HT1080 (cell line): ENCODE measurements around a stretch of chr12.

RAMPAGE:
- cytosol, long total RNA, result no peak
- long total RNA, result no peak
- nucleus, long total RNA, result no peak
Observed at GRCh38 chr12:123742997-123743436, 19.1 kb upstream of the DNAH10 start.

RAMPAGE:
- cytosol, long total RNA, result no peak
- long total RNA, result no peak
- nucleus, long total RNA, result no peak
Observed at GRCh38 chr12:123762658-123763519, 788 bp downstream of the DNAH10 start.

RAMPAGE:
- cytosol, long total RNA, result no peak
- long total RNA, result no peak
- nucleus, long total RNA, result no peak
Observed at GRCh38 chr12:124012344-124012899, 39.4 kb downstream of the ZNF664 start.

GRCh38 chr12:124143833-124144261, 151.0 kb upstream of the RFLNA start:
RAMPAGE:
- cytosol, long total RNA, result no peak
- long total RNA, result no peak
- nucleus, long total RNA, result no peak

DNA sequence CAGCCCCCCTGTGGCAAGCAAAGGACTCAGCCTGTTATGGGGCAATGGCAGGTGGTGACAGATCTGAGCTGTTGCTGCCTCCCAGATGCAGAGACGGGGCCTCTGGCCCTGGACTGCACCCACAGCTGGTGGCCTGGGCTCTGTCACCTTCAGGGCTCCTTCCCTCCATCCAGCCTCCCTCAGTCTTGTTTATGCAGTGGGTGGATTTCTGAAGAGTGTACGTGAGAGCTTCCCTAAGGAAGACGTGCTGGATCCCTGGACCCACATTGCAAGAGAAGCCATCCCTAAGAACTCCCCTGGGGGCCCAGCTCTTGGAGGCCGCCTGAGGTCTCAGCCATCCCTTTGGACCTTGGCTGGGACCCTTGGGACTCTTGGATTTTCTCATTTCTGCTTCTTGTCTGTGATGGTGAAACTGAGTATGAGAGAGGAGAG, 5.2 kb downstream of the RFLNA start:
RAMPAGE:
- cytosol, long total RNA, result no peak
- long total RNA, result no peak
- nucleus, long total RNA, result no peak

RAMPAGE:
- cytosol, long total RNA, result no peak
- long total RNA, result no peak
- nucleus, long total RNA, result no peak
Observed at GRCh38 chr12:124327960-124328690, 33.2 kb downstream of the RFLNA start.

DNA sequence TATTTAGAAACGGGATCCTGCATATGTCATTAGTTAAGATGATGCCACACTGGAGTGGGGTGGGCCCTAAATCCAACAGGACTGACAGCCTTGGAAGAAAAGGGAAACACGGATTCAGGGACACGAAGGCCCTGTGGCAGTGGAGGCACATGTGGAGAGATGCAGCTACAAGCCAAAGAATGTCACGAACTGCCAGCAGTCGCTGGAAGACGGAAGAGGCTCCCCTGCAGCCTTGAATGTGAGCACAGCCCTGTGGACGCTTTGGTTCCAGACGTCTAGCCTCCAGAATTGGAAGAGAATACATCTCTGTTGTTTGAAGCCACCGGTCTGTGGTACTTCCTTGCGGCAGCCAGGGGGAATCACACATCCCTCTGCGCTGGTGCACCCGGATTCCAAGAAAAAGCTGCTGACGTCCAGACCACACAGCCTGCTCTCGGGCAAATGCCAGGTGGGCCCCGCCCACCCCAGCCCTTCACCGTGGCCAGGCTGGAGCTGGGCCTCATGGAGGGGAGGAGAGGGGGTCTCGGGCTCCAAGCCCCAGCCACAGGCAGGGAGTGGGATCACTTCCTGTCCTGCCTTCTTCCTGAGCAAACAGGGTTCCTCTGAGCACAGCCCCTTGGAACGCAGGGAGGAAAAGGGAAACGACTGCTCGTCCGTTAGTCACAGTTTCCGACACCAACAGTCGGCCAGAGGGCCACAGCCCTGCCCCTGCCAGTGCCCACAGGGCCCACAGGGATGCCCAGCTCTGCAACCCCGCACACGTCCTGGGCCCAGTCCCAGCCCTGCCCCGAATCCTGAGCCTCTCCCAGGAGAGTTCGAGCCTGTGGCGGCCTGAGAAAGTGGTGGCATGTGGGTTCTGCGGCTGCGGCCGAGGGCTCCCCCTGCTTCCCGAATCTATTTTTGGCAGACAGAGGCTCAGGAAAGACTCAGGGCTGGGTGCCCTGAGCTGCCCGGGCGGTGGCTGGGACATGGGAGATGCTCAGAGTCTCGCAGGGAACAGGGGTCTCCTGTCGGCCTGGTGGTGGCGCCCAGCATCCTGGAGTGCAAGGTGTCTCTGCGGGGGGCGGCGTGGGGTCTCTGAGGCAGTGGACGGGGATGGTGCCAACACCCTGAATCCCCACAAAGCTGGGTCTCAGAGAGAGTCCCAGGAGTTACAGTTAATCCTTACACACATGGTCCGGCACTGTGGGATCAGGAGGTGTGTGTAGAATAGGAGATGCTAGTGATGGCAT, 85.2 kb downstream of the RFLNA start:
RAMPAGE:
- cytosol, long total RNA, result no peak
- long total RNA, result no peak
- nucleus, long total RNA, result no peak

GRCh38 chr12:124385652-124386491, 91.0 kb downstream of the RFLNA start:
RAMPAGE:
- cytosol, long total RNA, result no peak
- long total RNA, result no peak
- nucleus, long total RNA, result no peak

RAMPAGE:
- cytosol, long total RNA, result no peak
- long total RNA, result no peak
- nucleus, long total RNA, result no peak
Observed at GRCh38 chr12:124403302-124404590, 108.9 kb downstream of the RFLNA start.

DNA sequence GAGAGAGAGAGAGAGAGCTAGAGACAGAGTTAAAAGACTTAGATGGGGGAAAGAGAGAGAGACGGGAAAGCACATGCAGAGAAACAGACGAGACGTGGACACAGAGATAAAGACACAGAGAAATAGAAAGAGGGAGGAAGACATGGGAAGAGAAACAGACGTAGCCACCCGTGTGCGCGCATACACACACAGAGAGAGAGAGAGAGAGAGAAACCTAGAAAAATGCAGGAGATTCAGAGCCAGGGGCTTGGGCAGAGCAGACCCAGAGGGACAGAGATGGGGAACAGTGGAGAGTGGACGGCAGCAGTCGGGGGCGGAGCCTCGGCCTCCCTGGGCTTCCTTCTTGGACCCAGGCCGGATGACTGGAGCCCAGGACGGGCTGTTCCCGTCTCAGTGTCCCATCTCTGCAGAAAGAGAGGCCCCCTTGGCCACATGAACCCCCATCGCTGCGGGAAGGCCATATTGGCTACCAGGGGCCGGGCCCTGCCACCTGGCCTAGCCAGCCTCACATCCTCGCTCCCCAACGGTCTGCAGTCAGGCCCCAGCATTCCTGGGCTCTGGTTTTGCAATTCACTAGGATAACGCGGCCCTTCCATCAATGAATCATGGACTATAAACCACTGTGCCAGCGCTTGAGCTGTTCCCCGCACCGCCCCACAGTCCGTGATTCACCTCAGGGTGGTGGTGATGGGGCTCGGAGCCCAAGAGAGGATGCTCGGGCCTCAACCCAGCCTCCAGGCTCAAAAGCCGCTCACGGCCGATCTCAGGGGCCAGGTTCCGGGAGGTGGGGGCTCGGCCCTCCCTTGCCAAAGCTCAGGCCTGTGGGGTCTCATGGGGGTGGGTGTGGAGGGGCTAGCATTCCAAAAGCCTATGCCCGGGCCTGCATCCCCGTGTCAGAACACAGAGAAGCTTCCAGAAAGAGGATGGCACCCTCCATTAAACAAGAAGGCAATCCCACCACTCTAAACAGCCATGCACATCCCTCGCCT, 116.5 kb downstream of the RFLNA start:
RAMPAGE:
- cytosol, long total RNA, result no peak
- long total RNA, result no peak
- nucleus, long total RNA, result no peak

RAMPAGE:
- cytosol, long total RNA, result no peak
- long total RNA, result no peak
- nucleus, long total RNA, result no peak
Observed at GRCh38 chr12:124467053-124467378, 100.4 kb downstream of the NCOR2 start.

RAMPAGE:
- cytosol, long total RNA, result no peak
- long total RNA, result no peak
- nucleus, long total RNA, result no peak
Observed at GRCh38 chr12:124490747-124491505, 76.5 kb downstream of the NCOR2 start.

DNA sequence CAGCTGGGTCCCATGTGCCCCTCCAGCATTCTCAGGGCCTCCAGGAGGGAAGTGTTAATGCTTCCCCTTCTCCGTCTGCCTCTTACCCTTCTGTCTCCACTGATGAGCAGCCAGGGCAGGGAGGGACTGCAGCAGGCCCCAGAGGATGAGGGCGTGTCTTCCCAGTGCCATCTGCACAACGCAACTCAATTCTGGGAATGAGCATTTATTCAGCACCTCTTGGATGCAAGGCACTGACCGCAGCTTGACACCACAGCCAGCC, 35.9 kb upstream of the NCOR2 start:
RAMPAGE:
- cytosol, long total RNA, result no peak
- long total RNA, result no peak
- nucleus, long total RNA, result no peak

GRCh38 chr12:124679333-124680242, 112.2 kb upstream of the NCOR2 start:
RAMPAGE:
- cytosol, long total RNA, result no peak
- long total RNA, result no peak
- nucleus, long total RNA, result no peak

RAMPAGE:
- cytosol, long total RNA, result no peak
- long total RNA, result no peak
- nucleus, long total RNA, result no peak
Observed at GRCh38 chr12:124742498-124743122, 121.1 kb downstream of the SCARB1 start.

DNA sequence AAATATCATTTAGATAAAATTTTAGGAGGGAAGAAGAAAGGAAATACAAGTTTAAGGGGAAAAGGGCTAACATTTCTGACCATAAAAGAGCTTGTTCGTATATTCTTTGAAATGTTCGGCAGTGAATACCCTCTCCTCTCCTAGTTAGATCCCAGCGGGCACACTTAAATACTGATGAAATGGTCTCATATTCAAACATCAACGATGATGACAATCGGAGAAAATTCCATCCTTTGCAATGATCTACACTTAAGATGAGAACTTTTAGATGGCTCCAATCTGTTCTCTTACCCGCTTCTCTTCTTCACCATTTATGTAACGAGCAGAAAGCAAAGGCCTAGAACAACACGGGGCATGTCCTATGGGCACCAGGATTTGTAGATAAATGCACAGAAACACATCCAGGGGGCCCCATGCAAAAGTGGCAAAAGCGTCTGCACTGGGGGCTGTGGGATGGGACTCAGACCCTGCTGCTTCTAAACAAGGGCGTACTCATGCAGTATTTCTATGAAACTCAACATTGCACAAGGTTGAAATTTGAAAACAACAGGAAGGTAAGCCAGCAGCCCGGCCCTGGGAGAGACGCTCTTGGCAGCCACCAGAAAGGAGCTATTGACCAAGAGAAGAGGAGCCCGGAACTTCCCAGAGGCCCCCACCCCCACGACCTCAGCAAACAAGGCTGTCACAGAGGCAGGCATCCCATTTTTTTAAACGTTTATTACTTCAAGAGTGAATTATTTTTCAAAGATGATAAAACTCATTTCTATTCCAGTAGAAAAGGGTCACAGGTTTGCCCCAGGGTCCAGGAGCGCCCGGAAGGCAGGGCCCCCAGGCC, 86.5 kb downstream of the SCARB1 start:
RAMPAGE:
- cytosol, long total RNA, result no peak
- long total RNA, result no peak
- nucleus, long total RNA, result no peak

DNA sequence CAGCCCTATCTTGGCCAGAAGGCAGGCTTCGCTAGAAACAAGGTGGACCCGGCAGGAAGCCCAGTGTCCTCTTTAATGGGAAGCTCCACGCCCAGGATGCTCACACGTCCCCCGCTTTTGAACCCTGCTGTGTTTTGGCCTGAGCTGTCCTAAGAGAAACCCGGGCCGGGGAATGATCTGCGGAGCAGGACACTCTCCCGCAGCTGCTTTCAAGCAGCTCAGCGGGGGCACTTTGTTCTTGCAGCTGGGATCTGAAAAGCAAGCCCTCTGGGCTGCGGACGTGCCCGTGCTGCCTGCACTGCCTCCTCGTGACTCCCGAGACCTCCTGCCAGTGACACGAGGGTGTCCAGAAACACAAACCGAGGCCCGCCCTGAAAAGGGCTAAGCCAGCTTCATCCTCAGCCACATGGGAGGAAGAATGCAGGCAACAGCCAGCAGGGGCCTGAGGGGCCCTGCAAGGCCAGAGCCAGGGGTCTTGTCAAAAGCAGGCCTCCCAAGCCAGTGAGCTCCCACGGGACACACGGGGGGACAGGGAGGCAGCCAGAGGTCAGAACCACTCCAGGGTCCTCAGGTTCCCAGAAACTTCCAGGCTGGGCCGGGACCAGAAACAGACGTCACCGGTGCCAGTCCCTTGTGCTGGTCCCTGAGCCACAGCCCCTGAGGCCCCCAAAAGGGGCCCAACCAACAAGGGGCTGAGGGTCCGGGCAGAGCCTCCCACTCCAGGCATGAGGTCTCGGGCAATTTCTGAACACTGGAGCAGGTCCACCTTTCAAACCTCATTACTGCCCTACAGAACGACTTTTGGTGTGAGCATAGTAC, 29.7 kb downstream of the SCARB1 start:
RAMPAGE:
- cytosol, long total RNA, result no peak
- long total RNA, result no peak
- nucleus, long total RNA, result no peak

DNA sequence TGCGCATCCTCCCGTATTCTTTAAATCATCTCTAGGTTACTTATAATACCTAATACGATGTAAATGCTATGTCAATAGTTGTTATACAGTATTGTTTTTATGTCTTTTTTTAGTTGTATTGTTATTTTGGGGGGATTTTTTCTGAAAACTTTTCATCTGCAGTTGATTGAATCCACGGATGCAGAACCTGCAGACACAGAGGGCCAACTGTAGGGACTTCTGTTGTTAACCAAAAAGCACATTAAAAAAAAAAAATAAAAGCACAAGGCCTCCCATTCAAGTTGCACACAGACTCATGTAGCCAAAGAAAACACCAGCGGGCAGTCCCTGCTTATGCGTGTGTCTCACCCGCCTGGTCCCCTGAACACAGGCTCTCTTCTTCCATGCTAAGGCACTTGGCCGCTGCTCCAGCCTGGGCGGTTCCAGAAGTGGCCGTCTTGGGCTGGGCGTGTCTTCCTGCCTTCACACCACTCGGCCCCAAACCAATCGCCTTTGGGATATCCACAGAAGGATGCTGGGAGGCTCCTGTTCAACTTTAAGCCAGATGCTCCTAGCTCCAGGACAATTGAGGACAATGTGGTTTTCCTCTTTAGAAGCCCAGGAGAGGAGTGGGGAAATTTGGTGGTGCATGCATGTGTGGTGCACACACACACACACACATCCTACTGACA, 2.3 kb downstream of the SCARB1 start:
RAMPAGE:
- cytosol, long total RNA, result no peak
- long total RNA, result no peak
- nucleus, long total RNA, result no peak

GRCh38 chr12:124915180-124915572, 726 bp upstream of the UBC start:
RAMPAGE:
- cytosol, long total RNA, result no peak
- long total RNA, result no peak
- nucleus, long total RNA, result no peak

RAMPAGE:
- cytosol, long total RNA, result no peak
- long total RNA, result no peak
- nucleus, long total RNA, result no peak
Observed at GRCh38 chr12:124921629-124922350, 7.3 kb upstream of the UBC start.